ENCODE measurements around the genes FFAR2 and DMKN.

GRCh38 chr19:35195665-35196309 lies 32.8 kb downstream of the FAM187B start:
- PRO-cap = no peak

DNA sequence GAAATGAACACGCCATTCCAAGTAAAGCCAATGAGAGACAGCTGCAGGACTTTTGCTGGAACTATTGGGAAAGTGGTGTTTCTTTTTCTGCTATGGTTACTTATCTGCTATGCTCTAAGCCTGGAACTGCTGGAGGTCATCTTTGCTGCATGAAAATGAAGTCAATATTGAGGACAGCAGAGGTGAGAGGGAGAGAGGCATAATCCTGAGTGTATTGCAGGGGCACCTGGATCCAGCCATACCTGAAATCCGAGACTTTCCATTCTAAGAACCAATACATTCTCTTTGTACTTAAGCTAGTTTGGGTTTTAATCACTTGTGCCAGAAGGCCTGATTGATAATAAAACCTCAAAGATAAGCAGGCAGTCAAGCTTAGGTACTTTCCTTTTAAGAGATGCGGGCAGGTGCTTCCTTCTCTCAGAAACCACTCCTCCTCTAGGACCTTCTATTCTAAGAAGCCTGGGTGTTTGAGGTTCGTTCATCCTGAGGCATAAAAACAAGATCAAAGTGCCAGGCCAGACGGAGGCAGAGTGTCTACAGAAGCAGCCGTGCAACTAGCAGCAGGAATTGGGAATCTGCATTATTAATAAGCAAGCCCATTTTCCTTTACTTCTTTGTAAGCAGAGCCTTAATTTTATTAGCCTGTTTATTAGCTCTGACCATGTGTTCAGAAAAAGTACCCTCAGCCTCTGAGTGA lies 22.2 kb downstream of the FAM187B start:
- PRO-cap = bidirectional peak, plus-strand start at position 499 of the sequence, minus-strand start at position 437 of the sequence

GRCh38 chr19:35249424-35249885 lies 653 bp downstream of the LSR start:
- PRO-cap = no peak

- PRO-cap = no peak
Measured at GRCh38 chr19:35257198-35257697, 8.4 kb downstream of the LSR start.

- PRO-cap = no peak
Measured at GRCh38 chr19:35259813-35260284, 8.9 kb upstream of the USF2 start.

- PRO-cap = bidirectional peak, plus-strand start at chr19:35268584, minus-strand start at chr19:35268259
Measured at GRCh38 chr19:35268318-35268771, 417 bp upstream of the USF2 start.

GRCh38 chr19:35436678-35437628 lies 11.1 kb upstream of the FFAR2 start:
- PRO-cap = no peak

DNA sequence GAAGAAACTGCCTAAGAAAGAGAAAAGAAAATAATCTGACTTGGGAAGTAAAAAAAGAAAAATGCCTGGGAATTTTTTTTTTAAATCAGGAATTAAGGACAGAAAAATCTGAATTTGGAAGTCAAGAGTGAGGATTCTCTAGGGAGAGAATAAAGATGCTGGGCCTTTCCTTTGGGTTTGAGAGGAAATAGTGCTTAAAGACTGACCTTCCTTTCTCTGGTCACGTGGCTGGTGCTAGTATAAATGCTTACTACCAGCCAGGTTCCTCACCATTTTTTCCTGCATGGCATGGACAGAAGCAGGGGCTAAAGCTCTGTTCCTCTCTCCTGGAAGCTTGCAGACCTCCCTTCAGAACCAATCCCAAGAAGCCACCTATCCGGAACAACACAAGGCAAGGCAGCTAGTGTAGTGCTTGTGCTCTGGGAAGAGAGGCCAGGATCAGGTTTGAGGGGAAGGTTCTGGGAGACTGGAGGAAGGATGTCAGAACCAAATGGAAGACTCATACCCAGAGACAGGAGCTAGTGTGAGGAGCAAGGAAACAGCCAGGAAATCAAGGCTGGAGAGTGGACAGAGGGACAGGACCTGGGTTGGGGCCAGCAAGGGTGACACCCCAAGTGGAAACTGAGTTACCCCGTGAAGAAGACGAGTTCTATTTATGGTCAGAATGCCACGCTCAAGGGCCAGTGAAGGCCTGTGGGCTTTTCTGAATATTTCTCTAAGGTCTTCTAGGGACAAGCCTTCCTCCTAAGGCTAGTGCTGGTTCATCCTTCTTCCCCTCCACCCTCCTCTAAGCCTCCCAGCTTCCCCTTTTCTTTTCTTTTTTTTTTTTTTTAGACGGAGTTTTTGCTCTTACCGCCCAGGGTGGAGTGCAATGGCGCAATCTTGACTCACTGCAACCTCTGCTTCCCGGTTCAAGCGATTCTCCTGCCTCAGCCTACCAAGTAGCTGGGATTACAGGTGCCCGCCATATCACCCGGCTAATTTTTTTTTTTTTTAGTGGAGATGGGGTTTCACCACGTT lies at the start of gene FFAR2:
Gene FFAR2 (plus strand): TSS at position 269 of the 1,020 bp plus-strand sequence.
- PRO-cap = unidirectional peak, minus-strand start at position 789 of the sequence

GRCh38 chr19:35509655-35510865 lies 3.4 kb downstream of the DMKN start:
- PRO-cap = no peak

GRCh38 chr19:35513229-35513952 lies at the start of gene DMKN:
DMKN (minus strand) TSS chr19:35513649.
- PRO-cap = no peak

- PRO-cap = no peak
Measured at GRCh38 chr19:35550952-35551434, 5.6 kb downstream of the TMEM147 start.

DNA sequence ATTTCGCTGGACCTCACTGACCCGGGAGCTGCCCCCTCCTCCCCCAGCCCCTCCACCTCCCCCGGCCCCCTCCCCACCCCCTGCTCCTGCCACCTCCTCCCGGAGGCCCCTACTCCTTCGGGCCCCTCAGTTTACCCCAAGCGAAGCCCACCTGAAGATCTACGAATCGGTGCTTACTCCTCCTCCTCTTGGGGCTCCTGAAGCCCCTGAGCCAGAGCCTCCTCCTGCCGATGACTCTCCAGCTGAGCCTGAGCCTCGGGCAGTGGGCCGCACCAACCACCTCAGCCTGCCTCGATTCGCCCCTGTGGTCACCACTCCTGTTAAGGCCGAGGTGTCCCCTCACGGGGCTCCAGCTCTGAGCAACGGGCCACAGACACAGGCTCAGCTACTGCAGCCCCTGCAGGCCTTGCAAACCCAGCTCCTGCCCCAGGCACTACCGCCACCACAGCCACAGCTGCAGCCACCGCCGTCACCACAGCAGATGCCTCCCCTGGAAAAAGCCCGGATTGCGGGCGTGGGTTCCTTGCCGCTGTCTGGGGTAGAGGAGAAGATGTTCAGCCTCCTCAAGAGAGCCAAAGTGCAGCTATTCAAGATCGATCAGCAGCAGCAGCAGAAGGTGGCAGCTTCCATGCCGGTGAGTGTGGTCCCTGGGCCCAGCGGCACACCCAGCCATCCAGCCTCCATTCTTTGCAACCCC lies 3.5 kb downstream of the KMT2B start:
- PRO-cap = no peak

- PRO-cap = unidirectional peak, minus-strand start at chr19:35931453
Measured at GRCh38 chr19:35931135-35932283, 4.7 kb upstream of the LRFN3 start.

- PRO-cap = no peak
Measured at GRCh38 chr19:36046399-36046999, 7.6 kb downstream of the THAP8 start.

GRCh38 chr19:36053578-36053773 lies 609 bp downstream of the THAP8 start:
- PRO-cap = no peak

DNA sequence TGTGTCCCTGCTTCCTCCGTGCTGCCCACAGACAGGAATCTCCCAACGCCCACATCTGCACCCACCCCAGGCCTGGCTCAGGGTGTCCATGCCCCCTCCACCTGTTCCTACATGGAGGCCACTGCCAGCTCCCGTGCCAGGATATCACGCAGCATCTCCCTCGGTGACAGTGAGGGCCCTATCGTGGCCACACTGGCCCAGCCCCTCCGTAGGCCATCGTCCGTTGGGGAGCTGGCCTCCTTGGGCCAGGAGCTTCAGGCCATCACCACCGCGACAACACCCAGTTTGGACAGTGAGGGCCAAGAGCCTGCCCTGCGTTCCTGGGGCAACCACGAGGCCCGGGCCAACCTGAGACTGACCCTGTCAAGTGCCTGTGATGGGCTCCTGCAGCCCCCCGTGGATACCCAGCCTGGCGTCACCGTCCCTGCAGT lies 7.6 kb upstream of the OVOL3 start:
- PRO-cap = no peak

DNA sequence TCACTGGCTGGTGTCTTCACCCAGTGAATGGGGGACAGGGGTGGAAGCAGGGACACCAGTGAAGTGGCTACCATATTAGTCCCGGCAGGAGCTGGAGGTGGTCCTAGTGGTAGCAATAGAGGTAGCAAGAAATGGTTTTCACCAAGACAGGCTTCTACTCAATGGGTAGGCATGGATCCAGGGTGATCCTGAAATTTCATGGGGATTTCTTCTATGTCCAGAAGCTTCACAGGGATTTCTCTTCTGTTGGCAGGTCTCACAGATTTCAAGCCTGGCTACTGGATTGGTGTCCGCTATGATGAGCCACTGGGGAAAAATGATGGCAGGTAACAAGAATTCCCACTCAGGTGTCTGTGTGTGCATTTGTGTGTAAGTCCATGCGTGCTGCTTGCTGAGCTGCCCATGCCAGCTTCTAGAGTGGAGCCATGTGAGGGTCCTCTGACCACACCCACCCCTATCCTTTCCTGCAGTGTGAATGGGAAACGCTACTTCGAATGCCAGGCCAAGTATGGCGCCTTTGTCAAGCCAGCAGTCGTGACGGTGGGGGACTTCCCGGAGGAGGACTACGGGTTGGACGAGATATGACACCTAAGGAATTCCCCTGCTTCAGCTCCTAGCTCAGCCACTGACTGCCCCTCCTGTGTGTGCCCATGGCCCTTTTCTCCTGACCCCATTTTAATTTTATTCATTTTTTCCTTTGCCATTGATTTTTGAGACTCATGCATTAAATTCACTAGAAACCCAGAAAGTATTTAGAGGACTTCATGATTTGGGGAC lies 10.1 kb downstream of the TBCB start:
- PRO-cap = no peak

- PRO-cap = bidirectional peak, plus-strand start at chr19:36127991, minus-strand start at chr19:36128010; unidirectional peak, minus-strand start at chr19:36128440
Measured at GRCh38 chr19:36127754-36128847, 11.8 kb upstream of the CAPNS1 start.

- PRO-cap = no peak
Measured at GRCh38 chr19:36129339-36129565, 10.6 kb upstream of the CAPNS1 start.

- PRO-cap = no peak
Measured at GRCh38 chr19:36158309-36158921, 6.2 kb upstream of the COX7A1 start.